NB4 (cell line): ENCODE measurements around the gene ADSS1.

DNA sequence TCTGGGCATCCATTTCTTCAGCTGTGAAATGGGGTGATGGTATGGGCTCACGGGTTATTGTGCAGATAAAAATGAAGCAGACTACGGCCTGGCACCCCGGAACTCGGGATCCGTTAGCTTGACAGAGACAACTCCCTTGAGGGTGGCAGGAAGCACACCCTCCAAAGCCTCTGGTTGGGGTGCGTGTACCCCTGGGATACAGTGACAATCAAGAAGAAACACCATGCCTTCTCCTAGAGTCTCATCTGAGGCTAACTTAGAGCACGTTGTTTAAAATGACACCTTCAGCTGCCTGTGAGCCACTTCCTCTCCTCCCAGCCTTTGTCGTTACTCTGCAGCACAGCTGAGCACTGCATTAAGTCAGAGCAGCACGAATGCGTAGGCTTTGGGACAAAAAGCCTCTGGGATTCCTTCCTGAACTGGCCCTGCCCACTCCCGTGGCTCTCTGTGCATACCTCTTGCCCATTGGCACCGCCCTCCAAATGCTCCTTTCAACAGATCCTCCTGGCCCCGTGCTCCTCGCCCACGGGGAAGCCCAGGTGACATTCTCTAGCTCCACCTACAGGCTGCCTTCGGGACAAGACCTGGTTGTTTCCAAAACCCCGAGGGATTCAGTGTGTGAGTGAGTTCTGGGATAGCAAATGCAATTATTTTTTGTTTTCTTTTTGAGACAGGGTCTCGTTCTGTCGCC is 11.2 kb downstream of the ATP5MJ start:
- RRBS = no CpG with 5 or more reads among the region's 19 CpGs

- RRBS = no CpG with 5 or more reads among the region's 13 CpGs
These were observed 143.3 kb downstream of the KIF26A start for GRCh38 chr14:104281501-104282261.

DNA sequence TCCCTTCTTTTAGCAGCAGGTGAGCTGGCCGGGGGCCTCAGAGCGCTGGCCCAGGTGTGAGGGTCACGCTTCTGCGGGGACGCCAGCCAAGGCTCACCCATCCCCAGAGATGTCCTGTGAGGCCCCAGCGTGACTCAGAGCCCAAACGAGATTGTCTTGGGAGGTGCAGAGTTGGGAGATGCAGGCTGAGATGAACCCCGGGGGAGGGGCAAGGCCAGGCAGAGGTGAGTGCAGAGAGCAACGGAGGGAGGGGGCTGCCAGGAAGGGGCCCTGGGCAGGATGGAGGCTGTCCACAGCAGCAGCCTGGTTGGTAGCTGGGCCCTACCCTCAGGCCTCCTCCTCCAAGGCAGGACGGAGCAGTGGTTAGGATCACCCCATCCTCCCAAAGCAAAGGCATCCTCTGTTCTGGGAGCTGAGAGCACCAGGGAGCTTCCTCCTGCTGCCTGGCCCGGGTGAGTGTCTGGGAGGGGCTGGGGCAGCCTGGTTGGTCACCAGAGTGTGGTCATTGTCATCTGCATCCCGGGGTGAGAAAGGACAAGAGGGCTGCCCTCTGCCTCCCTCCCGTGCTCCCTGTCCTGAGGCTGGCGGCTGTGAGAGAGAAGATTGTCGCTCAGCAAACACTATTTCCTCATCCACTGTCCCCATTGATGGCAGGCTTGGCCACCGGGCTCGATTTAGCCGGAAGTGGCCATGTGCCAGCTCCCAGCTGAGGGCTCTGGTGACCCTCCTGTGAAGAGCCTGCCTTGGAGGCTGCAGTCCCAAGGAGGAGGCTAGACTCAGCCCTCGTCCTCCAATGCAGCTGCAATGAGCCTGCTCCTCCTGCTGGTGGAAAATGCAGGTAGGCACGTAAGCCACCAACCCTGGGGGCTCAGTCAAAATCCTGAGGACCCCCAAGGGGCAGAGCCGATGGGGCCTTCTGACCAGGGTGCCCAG is 155.4 kb downstream of the KIF26A start:
- RRBS = 5% methylated on average over 2 of the region's 21 CpGs

- RRBS = no CpG with 5 or more reads among the region's 19 CpGs
These were observed 10.9 kb upstream of the INF2 start for GRCh38 chr14:104678352-104679003.

GRCh38 chr14:104722668-104723519 is 1.1 kb upstream of the ADSS1 start:
- RRBS = 67% methylated on average over 5 of the region's 20 CpGs

DNA sequence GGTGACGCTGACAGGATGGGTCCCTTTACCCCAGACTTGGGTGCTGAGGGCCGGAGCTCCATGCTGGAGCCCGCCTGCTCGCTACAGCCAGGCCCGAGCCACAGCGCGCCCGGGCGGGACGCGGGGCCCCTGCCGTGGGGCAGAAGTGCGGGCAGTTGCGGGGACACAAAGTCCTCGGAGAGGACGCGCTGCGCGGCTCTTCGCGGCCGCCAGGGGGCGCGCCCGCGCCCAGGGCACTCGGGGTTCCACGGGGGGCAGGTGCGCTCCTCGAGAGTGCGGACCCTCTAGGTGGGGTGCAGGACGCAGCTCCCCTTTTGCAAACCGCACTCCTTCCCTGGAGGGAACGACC is 535 bp upstream of the ADSS1 start:
- RRBS = 22% methylated on average over 7 of the region's 34 CpGs

- RRBS = 7% methylated on average over 24 of the region's 84 CpGs
These were observed at the start of gene ADSS1 for GRCh38 chr14:104723869-104724829. ADSS1 (plus strand) TSS chr14:104724229.

- RRBS = no CpG with 5 or more reads among the region's 30 CpGs
These were observed 19.9 kb downstream of the SIVA1 start for GRCh38 chr14:104772699-104773296.

GRCh38 chr14:104792481-104792963 is 3.0 kb downstream of the AKT1 start:
- RRBS = no CpG with 5 or more reads among the region's 17 CpGs

GRCh38 chr14:104862062-104862939 is 2.8 kb upstream of the CEP170B start:
- RRBS = no CpG with 5 or more reads among the region's 6 CpGs

DNA sequence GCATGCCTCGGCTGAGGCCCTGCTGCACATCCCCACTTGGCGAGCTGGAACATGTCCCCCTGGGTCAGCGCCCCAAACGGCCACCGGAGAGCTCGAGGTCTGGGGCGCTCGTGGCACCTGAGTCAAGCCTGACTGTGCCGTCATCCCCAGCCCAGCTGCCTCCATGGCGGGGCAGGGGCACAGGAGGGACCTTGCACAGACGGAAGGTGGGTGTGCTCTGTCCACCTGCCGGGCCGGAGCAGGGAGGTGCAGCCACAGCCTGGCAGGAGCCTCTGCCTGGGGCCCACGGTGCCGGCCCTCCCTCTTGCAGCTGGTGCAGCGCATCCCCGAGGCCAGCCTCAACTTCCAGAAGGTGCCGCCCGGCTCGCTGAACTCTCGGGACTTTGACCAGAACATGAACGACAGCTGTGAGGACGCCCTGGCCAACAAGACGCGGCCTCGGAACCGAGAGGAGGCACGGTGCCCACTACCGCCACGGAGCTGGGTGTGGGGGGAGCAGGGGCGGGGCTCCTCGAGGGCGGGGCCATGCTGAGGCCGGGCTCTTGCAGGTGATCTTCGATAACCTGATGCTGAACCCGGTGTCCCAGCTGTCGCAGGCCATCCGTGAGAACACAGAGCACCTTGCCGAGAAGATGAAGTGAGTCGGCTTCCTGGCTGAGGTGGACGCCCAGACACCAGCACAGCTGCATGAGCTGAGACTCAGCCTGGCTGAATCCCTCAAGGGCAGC is 28.3 kb downstream of the CEP170B start:
- RRBS = 58% methylated on average over 6 of the region's 41 CpGs

- RRBS = 49% methylated on average over 1 of the region's 36 CpGs
These were observed 10.6 kb downstream of the AHNAK2 start for GRCh38 chr14:104967355-104968141.

GRCh38 chr14:105019782-105020735 is 824 bp downstream of the CDCA4 start:
- RRBS = under 1% methylated on average over 29 of the region's 67 CpGs

- RRBS = no CpG with 5 or more reads among the region's 20 CpGs
These were observed 13.5 kb upstream of the CDCA4 start for GRCh38 chr14:105034199-105034884.

GRCh38 chr14:105059143-105059564 is 6.1 kb downstream of the GPR132 start:
- RRBS = no CpG with 5 or more reads among the region's 9 CpGs

- RRBS = no CpG with 5 or more reads among the region's 20 CpGs
These were observed 2.2 kb upstream of the GPR132 start for GRCh38 chr14:105067274-105068067.

DNA sequence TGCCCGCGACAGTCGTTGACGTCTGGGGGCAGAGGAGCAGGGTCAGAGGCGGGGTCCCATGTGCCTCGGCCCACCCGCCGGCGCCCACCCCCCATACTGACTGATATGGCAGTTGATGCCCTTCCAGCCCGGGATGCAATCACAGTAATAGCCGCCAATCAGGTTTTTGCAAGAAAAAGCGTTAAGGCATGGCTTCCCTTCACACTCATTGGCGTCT is 17.8 kb downstream of the JAG2 start:
- RRBS = no CpG with 5 or more reads among the region's 13 CpGs

GRCh38 chr14:105249555-105250281 is 1.4 kb downstream of the BTBD6 start:
- RRBS = no CpG with 5 or more reads among the region's 43 CpGs

DNA sequence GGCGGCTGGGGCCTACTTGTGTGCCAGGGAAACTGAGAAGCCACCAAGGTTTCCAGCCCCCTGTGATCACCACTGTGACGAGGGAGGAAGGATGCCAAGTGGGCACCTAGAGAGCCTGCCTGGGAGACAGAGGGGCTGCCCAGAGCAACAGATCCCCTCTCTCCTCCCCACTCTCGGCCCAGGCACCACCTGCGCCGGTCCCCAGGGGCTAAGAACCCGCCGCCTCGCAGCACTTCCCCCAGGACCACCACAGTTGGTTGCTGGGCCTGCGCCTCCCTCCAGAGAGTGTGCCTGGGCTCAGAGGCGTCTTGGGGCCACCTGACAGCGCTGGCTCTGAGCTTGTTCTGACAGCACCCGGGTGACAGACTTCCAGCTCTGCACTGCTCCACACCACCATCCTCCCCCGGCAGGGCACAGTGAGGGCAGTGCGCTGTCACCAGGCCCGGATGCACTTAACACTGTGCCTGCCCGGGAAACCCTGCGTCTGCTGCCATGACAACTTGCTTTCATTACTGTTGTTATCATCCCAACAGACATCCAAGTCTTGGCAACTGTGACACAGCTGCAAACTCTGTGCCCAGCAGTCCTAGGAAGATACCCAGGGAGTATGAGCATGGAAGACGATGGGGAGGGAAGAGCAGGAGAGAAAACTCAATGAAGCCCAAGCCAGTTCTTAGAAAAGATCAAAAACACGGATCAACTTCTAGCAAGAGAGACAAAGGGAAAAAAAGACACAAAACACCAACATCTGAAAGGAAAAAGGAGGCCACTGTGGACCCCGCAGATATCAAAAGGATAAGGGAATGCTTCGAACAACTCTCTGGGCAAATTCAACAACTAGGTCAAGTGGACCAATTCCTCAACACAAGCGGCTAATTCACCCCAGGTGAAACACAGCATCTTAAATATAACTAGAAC is 6.5 kb downstream of the BRF1 start:
- RRBS = 92% methylated on average over 2 of the region's 22 CpGs

GRCh38 chr14:105301667-105302185 is 925 bp upstream of the BRF1 start:
- RRBS = no CpG with 5 or more reads among the region's 22 CpGs